ENCODE measurements around a stretch of chr13.

DNA sequence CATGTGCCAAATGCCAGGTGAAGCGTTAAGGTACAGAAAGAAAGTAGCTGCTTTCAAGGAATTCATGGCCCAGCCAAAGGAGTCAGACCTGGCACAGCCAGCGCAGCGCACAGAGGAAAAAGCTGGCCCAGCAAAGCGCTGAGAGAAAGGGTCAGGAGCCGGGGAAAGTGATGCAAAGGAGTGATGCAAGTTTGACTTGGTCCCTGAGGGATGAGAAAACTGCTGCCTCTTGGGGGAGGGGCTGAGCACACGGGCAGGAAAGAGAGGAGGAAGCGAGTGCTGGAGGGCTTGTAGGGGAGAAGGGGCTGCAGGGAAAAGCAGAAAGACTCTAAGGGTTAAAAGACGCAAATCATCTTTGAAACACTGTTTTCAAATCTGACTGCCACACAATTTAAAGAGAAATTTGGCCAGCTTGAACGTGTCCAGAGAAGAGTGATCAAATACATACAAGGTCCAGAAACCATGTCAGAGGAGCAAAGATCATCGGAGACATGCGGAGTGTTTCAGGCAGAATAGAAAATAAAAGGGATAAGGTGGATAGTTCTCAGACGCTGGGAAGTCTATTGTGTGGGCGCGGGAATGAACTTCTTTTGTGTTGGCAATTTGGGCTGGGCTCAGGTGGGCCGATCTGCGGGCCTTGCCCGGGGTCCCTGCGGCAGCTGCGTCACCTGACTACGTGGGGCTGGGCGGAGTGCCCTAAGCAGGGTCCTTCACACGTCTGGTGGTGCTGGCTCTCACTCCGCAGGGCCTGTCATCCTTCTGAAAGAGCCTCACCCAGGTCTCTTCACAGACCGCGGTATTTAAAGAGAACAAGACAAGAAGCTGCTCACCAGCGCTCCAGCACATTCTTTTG, 18.2 kb downstream of the N4BP2L1 start:
- PRO-cap, result no peak
- RAMPAGE, long total RNA, 3 experiments, result no peak in any of the 3 experiments

DNA sequence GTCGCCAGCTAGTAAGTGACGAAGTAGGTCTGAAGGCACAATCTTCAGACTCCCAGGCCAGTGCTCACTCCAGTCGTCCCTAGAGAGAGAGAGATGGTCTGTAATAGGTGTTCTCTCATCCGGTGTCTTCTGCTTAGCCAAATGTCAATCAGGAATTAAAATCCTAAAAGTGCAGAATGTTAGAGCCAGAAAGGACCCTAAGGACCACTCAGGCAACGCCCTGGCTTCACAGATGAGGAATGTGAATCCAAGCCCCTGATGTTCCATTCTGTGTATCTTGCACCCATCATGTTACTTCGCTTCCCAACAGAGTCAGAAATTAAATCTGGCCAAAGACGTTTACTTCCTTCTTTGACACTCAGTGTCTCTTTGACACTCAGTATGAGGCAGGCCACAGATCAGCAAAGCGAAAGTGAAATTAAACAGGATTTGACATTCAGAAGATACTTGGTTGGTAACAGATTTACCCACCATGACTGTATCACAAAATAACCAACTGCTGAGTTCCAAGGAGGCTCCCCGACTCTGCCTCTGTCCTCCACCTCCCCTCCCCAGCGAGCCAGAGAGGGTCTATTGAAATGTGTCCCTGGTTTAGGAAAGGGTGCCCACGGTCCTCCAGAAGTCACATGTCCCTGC, 1.9 kb downstream of the N4BP2L1 start:
- PRO-cap, result no peak
- RAMPAGE, long total RNA, 3 experiments, result no peak in any of the 3 experiments

DNA sequence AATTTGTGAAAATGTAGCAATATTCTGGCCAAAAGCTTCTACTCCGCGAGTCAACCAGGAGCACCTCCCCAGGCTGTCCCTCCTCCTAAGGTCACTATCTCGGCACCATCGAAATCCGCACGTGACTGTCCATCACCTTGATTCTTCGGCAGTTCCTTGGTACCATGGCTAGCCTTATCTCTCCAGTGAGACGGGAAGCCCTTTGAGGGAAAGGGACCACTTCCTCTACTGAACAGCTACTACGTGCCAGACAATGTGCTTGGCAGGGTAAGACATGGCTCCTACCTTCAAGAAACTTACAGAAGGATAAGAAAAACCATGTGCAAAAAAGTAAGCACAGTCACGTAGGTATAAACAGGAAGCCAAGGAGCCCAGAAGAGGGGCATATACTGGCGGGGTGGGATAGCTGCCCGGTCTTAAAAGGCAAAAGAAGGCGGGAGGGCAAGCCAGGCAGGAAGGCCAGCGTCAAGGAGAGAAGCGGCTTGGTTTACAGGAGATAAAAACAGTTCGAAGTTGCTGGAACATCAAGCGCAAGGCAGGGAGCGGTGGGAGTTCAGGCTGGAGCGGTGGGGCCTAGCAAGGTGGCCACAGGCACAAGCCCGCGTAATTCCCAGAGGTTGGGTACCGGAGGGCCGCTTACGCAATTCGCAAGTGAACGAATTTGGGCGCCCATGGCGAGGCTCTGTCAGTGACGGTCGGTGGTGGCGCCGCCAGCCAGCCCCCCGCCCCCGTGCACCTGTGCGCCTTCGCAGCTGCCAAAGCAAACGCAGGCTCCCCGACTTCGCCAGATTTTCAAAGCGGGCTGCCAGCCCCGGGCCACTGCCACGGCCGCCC, 1.2 kb downstream of the N4BP2L1 start:
- PRO-cap, result bidirectional peak, plus-strand start at position 505 of the sequence, minus-strand start at position 470 of the sequence; bidirectional peak, plus-strand start at position 688 of the sequence, minus-strand start at position 695 of the sequence; bidirectional peak, plus-strand start at position 787 of the sequence, minus-strand start at position 783 of the sequence
- RAMPAGE, long total RNA, 3 experiments, result no peak in any of the 3 experiments

DNA sequence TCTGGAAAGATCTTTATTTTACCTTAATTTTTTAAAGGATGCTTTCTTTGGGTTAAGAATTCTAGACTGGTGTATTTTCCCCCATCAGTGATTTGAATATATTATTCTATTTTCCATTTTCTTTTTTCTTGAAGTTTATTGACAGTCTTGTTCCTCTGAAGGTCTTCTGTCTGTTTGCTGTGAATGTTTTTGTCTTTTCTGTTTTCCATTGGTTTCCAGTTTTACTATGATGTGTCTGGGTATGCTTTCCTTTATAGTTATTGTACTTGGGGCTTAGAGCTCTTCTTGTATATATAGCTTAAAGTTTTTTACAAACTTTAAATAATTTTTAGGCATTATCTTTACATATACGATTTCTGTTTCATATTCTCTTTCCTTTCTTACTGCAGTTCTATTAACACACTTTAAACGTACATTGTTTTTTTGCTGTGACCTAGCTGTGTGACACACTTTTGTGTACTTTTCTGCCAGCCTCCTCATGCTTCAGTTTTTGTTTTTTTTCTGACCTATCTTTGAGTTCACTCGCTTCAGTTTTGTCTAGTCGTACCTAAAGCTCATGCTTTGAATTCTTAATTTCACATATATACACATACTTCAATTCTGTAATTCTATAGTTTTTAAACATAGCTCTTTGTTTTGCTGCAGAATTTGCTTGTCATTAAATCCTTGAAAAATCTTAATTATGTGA, 150.2 kb downstream of the PDS5B start:
- PRO-cap, result no peak
- RAMPAGE, long total RNA, 3 experiments, result no peak in any of the 3 experiments

GRCh38 chr13:33015837-33016369, 320 bp upstream of the KL start:
- PRO-cap, result no peak
- RAMPAGE, long total RNA, 3 experiments, result no peak in any of the 3 experiments

- PRO-cap, result no peak
- RAMPAGE, long total RNA, 3 experiments, result no peak in any of the 3 experiments
Observed at GRCh38 chr13:33110261-33110681, 94.0 kb downstream of the KL start.

GRCh38 chr13:33112449-33113186, 96.4 kb downstream of the KL start:
- PRO-cap, result no peak
- RAMPAGE, long total RNA, 3 experiments, result no peak in any of the 3 experiments

GRCh38 chr13:33286239-33286439, 584 bp upstream of the STARD13 start:
- PRO-cap, result no peak
- RAMPAGE, long total RNA, 3 experiments, result no peak in any of the 3 experiments

DNA sequence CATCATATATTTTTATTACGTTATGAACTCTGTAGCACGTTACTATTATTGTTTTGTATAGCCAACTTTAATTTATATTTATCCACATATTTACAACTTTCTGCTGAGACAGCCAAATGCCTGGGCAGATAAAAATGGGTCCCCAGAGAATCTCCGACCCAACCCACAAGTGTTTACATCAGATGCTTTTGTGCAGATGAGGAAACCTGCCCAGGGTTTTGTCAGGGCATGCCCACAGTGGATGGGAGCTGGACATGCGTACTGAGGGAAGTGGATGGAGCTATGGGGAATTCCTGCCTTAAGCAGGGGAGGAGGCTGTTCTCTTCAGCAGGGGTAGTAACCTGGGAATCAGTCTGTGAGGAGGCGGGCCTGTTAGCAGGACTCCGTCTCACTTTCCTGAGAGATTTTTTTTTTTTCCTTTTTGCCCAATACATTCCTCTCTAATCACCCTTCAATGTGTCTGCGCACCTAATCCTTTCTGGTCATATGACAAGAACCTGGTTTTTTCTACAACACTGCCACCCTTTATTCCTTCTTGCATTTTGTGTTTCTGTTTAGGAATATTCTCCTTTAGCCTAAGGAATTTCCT, 123.0 kb downstream of the RFC3 start:
- PRO-cap, result no peak
- RAMPAGE, long total RNA, 3 experiments, result no peak in any of the 3 experiments

GRCh38 chr13:34155692-34156683, 338.0 kb downstream of the RFC3 start:
- PRO-cap, result no peak
- RAMPAGE, long total RNA, 3 experiments, result no peak in any of the 3 experiments

DNA sequence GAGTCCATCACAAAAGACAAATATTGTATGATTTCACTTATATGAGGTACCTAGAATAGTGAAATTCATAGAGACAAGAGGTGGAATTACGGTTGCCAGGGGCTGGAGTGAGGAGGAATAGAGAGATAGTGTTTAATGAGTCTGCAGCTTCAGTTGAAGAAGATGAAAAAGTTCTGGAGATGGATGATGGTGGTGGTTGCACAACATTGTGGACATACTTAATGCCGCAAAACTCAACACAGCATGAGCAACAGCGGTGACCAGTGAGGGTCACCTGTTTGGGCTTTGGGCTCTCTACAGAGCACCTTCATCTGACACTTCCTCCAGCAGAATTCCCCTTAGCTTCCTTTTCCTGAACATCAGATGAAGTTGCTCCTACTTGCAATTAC, 163.1 kb downstream of the DCLK1 start:
- PRO-cap, result no peak
- RAMPAGE, long total RNA, 3 experiments, result no peak in any of the 3 experiments

- PRO-cap, result no peak
- RAMPAGE, long total RNA, 3 experiments, result no peak in any of the 3 experiments
Observed at GRCh38 chr13:36070099-36070557, 61.1 kb downstream of the DCLK1 start.

DNA sequence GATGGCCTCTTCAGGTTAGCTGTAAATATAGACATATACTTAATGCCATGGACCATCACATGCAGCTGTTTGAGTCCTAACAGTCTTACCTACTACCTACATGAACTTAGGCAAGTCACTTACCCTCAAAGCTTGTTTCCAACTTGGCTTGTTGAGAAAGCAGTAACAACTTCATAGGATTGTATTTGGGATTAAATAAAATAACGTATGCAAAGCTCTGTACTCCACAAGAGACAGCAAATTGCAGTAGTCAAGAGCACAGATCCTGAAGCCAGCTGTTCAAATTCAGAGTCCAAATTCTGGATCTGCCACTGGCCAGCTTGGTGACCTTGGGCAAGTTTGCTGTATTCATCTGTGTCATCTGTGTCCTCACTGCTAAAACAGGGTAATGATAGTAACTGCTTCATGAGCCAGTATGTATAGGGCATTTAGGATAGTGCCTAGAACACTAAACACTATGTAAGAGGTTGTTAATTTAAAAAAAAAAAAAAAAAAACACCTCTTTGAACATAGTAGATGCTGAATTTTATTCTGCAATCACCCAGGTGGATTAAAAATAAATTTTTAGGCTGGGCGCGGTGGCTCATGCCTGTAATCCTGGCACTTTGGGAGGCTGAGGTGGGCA, 13.4 kb upstream of the SPART start:
- PRO-cap, result no peak
- RAMPAGE, long total RNA, 3 experiments, result no peak in any of the 3 experiments

DNA sequence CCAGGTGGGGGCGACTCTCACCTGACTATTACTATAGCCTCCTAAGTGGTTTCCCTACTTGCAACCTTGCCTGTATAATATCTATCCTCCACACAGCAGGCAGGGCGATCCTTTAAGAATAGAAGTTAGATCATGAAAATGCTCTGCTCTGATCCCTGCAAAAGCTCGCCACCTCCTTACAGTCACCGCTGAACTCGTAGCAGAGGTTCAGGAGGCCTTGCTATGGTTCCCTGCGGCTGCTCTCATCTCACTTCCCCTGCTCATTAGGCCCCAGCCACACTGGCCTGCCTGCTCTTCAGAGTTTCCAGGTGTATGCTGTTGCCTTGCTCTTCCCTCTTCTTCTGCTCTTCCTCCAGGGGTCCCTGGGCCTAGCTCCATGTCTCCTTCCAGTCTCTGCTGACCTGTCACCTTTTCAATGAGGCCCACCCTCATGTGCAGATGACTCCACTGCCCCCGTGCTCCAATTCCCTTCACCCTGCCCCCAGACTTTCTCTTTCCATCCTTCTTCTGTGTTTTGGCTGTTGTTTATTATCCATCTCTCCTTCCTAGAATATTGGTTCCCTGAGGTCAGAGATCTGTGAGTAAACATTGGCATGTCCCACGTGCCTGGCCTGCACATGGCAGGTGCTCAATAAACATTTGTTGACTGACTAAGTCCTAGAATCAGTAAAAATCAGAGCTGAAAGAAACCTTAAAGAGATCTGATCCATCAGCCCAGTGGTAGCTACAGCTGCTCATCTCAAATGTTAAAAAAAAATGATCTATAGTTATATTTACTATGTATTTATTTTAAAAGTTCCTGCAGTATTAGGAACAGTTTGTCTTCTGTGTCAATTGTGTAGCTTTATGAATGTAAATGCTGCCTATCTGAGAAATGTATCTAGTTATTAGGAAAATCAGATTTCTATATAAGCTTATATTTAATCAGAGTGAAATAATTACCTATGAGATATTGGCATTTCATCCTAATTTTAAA, 32.2 kb downstream of the RFXAP start:
- PRO-cap, result no peak
- RAMPAGE, long total RNA, 3 experiments, result no peak in any of the 3 experiments

DNA sequence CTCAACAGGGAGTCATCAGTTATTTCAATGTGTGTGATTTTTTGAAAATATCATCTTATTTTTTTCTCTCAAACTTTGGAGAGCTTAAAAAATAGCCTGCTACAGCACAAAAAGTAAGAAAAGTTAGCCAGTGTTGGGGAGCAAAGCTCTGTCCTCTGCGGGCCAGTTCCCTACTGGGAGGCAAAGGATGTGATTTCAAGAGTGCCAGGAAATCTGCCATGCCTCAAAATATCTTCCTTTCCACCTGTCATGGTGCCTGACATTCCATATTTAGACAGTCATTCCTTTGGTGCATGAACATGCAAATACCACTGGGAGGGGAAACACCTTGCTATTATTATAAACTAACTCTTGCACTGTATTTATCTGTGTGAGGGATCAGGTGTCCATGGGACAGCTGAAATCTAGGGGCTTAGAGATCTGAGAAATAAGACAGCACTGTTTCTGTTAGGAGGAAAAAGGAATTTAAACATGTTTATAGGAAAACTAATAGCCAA, 10.3 kb downstream of the FREM2 start:
- PRO-cap, result unidirectional peak, minus-strand start at position 182 of the sequence
- RAMPAGE, long total RNA, 3 experiments, result no peak in any of the 3 experiments

GRCh38 chr13:39010387-39011414, 20.1 kb upstream of the STOML3 start:
- PRO-cap, result no peak
- RAMPAGE, long total RNA, 3 experiments, result no peak in any of the 3 experiments

GRCh38 chr13:39013556-39014824, 23.4 kb upstream of the STOML3 start:
- PRO-cap, result no peak
- RAMPAGE, long total RNA, 3 experiments, result no peak in any of the 3 experiments

DNA sequence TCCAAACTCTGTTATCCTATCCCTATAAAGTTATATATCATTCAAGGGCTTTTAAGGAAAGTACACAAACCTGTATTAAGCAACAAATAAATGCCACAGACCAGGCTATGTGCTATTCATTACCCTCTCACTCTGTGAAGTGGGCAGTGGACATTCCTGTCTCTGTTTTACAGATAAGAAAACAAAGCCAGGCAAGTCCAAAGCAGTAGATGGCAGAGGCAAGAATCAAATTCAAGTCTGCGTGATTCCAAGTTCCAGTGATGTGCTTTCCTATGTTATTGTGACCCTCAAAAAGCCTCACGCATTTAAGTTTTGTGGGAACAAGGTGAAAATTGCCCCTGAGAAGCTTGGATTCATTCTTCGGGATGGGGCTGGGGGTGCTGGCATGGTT, 140.5 kb downstream of the LHFPL6 start:
- PRO-cap, result no peak
- RAMPAGE, long total RNA, 3 experiments, result no peak in any of the 3 experiments

DNA sequence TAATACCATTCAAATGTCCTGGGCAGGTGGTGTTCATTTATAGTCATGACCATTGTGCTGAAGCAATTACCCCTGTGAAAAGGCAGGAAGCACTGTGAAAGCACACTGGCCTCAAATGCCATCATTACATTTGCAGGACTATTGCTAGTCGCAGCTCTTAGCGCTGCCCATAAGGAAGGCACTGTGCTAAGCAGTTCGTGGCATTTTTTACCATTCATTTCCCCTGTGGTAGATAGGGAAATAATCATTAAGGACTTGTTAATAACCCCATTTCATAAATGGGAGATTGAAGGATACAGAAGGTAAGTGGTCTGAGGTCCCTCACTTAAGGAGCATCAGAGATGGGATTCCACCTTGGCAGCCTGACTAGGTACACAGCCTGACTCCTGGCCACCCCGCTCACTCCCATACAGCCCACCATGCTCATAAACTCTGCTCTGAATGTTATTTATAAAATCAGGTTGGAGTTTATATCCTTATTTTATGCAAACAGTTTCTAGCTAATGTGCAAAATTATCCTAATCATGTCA, 108.8 kb downstream of the LHFPL6 start:
- PRO-cap, result no peak
- RAMPAGE, long total RNA, 3 experiments, result no peak in any of the 3 experiments

- PRO-cap, result no peak
- RAMPAGE, long total RNA, 3 experiments, result no peak in any of the 3 experiments
Observed at GRCh38 chr13:39696028-39696768, 40.7 kb downstream of the COG6 start.